AG08470 (cell line): ENCODE measurements around the genes SMTNL1, SERPING1, MED19 and OR6Q1.

DNA sequence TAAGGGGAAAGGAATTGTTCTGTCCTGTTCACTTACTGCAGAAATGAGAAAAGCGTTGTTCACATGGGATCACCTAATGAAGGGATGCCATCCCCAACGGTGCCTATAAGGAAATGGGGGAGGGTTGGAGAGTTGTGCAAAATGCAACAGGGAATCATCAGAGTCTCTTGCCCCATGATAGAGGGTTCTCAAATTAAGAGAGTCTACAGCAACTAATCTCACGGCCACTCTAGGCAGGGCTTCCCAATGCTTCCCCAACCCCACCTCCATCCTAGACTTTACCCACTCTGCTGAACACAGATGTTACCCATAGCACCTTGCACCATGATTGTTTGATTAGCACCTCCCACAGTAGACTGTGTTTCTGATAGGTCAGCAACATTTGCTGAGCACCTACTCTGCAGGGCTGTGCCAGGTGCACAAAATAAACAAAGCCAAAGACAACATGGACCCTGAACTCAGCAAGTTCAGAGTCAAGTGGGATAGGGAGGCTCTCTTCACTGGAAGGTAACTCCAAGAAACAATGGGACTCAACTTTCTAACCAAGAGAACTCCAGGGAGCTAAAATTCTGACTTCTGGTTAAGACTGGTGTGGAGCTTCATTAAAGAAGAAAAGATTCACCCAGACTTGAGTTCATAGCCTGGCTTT is 6.9 kb upstream of the RTN4RL2 start:
- RRBS = no CpG with 5 or more reads among the region's 3 CpGs

- RRBS = 16% methylated on average over 5 of the region's 30 CpGs
These were observed 839 bp downstream of the RTN4RL2 start for GRCh38 chr11:57461019-57461714.

GRCh38 chr11:57495903-57496378 is 19.6 kb downstream of the SLC43A1 start:
- RRBS = no CpG with 5 or more reads among the region's 9 CpGs

- RRBS = no CpG with 5 or more reads among the region's 6 CpGs
These were observed 2.3 kb downstream of the SLC43A1 start for GRCh38 chr11:57513035-57513707.

DNA sequence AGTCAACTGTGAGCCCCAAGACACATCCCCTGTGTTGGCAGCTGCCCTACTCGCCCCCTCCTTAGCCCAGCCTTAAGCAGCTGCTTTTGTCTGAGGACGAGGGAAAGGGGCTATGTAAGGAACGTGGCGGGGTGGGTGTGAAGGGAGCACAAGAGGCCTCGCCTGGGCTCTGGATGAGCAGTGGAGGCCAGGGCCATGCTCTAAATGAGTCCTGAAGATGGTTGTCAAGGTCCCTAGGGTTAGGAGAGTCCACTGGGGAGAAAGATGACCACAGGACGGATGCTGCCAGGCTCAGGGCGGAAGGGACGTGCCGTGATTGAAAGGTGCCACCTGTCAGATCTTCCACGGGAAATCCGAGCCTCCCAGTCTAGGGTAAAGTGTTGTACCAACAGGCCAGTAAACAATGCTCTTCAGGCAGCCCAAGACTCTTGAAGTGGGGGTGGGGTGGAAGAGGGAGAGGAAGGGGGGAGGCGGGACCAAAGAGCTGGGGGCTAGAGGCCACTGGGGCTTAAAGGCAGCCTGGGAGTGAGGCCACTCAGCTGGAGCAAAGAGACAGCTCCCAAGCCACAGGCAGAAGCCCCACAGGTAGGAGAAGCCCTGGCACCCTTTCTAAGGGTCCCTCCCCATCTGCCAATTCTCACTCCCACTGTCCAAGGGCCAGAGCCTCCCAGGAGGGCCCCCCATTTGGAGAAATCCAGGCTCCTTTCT is at the start of gene SMTNL1:
SMTNL1 (plus strand) TSS at position 538 of the 708 bp plus-strand sequence.
- RRBS = no CpG with 5 or more reads among the region's 12 CpGs

DNA sequence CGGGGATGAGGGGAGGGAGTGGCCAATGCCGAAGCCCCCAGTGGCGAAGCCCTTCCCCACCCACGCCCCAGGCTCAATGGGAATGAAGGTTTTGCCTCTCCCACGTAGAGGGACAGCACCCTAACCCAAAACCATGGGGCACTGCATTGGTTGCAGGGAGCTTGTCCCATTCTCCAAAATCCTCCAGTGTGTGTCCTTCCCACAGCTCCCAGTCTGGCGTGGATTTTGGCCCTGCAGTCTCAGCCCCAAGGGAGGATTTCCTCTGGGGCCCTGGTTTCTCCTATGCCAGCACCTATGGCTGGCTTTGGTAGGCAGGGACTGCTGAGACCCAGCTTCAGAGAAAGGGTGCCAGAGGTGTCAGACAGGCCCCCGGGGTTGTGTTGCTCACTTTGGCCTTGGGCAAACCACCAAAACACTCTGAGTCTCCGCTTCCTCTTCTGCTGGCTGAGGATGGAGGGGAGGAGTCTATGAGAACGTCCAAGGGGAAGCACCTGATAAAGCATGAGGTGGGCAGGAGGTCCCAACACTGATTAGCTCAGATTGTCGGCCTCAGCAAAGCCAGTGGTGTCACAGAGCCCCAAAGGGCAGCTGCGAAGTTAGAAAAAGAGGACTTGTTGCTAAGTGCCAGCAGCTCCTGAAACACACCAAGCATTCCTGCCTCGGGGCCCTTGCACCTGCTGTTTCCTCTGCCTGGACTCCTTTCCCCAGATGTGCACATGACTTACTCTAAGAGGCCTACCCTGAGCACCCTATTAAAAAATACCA is 10.4 kb downstream of the SMTNL1 start:
- RRBS = no CpG with 5 or more reads among the region's 12 CpGs

DNA sequence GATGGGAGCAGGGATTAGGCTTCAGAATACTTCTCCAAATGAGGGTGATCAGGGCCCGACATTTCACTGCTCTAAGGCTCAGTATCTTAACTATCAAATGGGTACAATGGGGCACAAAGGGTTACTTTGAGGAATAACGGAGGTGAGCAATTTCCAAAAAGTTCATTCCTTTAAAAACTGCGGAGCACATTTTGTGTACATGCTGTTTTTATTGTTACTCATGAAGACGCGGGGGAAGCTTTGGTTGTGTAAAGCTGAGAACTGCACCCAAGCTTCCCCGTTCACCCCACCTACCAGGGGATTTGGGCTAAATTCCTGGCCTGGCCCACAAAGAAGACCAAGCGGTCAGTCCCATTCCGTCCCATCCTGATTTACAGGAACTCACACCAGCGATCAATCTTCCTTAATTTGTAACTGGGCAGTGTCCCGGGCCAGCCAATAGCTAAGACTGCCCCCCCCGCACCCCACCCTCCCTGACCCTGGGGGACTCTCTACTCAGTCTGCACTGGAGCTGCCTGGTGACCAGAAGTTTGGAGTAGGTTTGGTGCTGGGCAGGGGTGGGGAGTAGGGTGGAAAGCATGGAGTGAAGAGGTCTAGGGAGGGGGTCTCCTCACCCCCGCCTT is at the start of gene SERPING1:
SERPING1 (plus strand) TSS at position 498 of the 623 bp plus-strand sequence.
- RRBS = no CpG with 5 or more reads among the region's 12 CpGs

GRCh38 chr11:57647031-57648123 is 2.3 kb downstream of the YPEL4 start:
- RRBS = no CpG with 5 or more reads among the region's 29 CpGs

GRCh38 chr11:57668864-57669150 is 893 bp downstream of the ZDHHC5 start:
- RRBS = no CpG with 5 or more reads among the region's 2 CpGs

GRCh38 chr11:57693637-57693983 is 18.4 kb downstream of the MED19 start:
- RRBS = no CpG with 5 or more reads among the region's 4 CpGs

DNA sequence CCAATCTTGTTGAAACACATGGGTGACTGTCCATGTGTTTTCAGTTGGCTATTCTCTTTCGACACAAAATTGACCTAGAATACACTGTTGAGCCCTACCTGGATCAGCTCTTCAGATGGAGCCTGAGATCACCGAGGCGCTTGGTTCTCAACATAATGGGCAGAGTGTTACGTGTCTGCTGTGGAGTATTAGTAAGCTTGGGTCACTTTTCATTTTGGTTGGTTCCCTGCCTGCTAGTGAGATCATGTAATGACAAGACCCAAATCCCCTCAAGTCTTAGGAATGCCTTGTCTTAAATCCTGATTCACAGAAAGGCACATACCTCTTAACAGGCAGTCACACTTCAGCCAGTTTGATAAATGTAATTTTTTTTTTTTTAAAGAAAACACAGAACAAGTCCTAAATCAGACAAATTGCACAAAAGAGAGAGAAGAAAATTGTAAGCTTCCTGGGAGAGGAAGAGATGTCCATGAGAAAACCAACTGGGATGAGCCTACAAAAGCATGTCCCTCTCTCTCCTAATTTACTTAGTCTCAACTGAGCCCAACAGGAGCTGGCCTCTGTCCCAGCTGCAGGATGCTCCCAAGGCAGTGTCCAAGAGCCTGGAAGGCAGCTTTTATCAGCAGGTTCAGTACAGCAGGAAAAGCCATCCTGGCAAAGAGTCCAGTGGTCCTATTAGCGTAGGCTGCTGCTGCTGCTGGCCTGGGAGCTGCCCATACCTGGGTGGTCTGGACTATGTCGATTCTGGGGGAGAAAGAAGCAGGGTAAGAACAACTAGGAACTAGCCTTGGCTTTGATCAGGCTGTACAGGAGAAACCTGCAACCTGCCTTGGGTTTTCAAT is 8.4 kb downstream of the MED19 start:
- RRBS = no CpG with 5 or more reads among the region's 6 CpGs

- RRBS = 6% methylated on average over 4 of the region's 52 CpGs
These were observed at the start of gene MED19 for GRCh38 chr11:57711495-57712431. MED19 (minus strand) TSS chr11:57712215.

- RRBS = no CpG with 5 or more reads among the region's 4 CpGs
These were observed 10.8 kb downstream of the CTNND1 start for GRCh38 chr11:57772325-57772859.

GRCh38 chr11:57777977-57778390 is 16.4 kb downstream of the CTNND1 start:
- RRBS = no CpG with 5 or more reads among the region's 3 CpGs

GRCh38 chr11:58030720-58031223 is at the start of gene OR6Q1:
OR6Q1 (plus strand) TSS chr11:58030953.
- RRBS = no CpG with 5 or more reads among the region's 2 CpGs

GRCh38 chr11:58573278-58574360 is 2.0 kb downstream of the LPXN start:
- RRBS = no CpG with 5 or more reads among the region's 5 CpGs

DNA sequence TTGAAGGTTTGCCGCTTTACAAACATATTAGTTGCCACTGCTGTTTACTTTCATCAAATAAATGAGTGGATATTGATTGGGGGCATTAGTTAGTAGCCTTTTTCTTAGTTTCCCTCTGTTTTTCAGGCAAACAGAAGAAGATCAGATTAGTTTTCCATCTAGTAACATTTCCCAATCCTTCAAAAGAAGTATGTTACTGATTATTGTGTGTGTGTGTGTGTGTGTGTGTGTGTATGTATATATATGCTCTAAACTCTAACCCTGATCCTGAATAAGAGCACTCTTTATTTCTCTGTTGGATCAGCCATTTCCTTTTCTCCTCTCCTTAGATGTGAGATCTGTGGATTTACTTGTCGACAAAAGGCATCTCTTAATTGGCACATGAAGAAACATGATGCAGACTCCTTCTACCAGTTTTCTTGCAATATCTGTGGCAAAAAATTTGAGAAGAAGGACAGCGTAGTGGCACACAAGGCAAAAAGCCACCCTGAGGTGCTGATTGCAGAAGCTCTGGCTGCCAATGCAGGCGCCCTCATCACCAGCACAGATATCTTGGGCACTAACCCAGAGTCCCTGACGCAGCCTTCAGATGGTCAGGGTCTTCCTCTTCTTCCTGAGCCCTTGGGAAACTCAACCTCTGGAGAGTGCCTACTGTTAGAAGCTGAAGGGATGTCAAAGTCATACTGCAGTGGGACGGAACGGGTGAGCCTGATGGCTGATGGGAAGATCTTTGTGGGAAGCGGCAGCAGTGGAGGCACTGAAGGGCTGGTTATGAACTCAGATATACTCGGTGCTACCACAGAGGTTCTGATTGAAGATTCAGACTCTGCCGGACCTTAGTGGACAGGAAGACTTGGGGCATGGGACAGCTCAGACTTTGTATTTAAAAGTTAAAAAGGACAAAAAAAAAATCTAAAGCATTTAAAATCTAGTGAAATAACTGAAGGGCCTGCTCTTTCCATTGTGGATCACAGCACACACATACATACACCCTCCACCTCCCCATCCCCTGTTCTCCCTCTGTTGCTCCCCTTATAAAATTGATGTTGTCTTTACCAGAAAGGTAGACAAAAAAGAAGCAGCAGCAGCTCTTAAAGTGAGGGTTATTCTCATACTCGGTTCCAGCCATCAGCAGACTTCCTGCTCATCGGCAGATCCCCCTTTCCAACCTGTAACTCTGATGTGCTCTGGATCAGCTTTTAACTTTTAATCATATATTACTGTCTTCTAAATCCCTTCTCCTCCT is 5.2 kb upstream of the CNTF start:
- RRBS = no CpG with 5 or more reads among the region's 12 CpGs

- RRBS = no CpG with 5 or more reads among the region's 2 CpGs
These were observed 4.1 kb upstream of the CNTF start for GRCh38 chr11:58618113-58619113.

DNA sequence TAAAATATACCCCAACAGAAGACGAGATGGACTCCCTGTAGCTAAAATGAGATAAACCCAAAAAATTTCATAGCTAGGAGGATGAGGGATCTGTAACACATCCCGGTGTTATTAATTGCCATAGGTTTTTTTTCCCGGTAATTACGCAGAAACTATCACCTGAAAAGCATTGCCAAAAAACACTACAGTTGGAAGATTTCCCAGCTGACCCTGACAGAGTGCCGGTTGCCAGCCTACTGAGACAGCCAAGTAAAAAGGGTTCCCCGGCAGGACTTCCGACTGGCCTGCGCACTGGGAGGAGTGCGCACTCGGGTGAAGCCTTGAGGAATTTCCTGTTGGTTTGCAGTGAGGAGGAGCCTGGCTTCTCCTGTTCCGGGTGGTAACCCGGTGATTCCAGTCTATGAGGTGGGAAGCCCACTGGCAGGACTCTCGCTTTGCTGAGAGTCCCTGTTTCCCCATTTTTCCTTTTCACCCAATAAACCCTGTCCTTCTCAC is 52.1 kb downstream of the CNTF start:
- RRBS = 84% methylated on average over 3 of the region's 13 CpGs

GRCh38 chr11:59062940-59063457 is 23.1 kb upstream of the GLYATL1B start:
- RRBS = 60% methylated on average over 6 of the region's 34 CpGs